ENCODE measurements around the genes ACVR2A and MBD5.

DNA sequence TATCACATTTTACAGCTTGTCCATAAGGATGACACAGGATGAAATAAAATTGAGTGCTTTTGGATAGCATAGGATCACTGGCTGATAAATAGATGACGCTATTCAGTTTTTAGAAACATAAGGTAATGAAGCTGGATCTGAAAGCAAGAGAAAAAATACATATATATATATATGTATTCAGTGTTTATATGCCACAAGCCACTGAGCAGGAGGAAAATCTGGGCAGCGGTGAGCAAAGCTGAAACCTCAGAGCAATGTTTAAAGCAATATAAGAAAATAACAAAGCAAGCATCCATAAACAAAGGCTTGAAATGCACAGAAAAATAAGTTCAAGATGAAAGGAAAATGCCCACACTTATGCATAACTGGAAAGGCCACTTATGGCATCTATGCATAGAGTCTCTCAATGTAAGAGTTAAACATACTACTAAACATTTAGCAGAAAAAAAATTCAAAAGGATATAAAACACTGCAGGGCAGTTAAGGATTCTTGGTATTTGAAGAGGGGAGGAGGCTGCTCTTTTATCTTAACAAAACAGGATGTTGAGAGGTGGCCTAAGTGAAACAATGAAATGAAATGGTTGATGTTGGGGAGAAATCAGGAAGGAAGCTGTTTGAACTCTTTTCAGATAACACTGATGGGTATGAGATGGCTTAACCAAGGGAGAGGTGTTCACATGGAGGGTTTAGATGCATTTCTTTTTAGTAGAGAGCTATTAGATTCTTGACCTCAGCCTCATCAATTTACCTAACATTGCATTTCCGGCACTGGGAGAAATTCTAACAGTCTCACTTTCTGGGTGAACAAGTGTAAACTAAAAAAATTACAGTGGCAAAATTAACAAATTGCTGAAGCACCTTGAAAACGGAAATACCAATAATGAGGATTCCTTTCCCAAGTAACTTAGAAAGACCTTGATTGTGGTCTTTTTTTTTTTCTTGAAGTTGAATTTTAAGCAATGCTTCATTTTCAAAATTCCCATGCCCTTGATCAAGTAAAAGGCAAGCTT is 129.2 kb downstream of the ARHGAP15 start:
- RRBS, result no CpG with 5 or more reads among the region's 4 CpGs

GRCh38 chr2:144350075-144350911 is 18.0 kb upstream of the GTDC1 start:
- RRBS, result no CpG with 5 or more reads among the region's 9 CpGs

DNA sequence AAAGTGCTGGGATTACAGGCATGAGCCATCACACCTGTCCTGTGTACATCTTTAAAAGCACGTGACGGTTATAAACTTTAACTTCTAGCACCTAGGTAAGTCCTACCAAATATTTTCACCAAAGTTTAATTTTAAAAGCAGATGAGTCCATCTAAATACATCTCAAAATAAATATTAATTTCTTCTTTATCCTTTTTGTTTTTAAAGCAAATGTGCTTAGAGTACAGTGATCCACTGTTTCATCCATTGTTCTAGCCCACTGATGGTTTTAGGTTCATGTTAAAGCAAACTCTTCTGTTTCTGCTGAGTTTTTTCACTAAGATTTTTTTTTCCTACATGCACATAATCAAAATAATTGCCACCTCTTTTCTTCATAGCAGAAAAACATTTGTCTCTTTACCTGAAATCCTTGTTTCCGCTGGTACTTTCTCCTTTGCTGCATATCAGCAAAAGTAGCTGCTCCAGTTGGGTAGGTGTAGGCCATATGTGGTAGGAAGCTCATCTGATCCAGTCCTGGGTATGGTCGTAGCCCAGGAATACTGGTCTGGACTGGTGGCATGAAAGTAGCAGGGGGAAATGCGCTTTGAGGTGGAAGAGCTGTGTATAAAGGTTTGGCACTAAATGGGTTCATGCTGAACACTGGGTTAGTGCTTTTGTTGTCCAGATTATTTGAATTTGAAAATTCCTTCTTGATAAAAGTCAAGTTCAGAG is 65.7 kb upstream of the GTDC1 start:
- RRBS, result no CpG with 5 or more reads among the region's 5 CpGs

DNA sequence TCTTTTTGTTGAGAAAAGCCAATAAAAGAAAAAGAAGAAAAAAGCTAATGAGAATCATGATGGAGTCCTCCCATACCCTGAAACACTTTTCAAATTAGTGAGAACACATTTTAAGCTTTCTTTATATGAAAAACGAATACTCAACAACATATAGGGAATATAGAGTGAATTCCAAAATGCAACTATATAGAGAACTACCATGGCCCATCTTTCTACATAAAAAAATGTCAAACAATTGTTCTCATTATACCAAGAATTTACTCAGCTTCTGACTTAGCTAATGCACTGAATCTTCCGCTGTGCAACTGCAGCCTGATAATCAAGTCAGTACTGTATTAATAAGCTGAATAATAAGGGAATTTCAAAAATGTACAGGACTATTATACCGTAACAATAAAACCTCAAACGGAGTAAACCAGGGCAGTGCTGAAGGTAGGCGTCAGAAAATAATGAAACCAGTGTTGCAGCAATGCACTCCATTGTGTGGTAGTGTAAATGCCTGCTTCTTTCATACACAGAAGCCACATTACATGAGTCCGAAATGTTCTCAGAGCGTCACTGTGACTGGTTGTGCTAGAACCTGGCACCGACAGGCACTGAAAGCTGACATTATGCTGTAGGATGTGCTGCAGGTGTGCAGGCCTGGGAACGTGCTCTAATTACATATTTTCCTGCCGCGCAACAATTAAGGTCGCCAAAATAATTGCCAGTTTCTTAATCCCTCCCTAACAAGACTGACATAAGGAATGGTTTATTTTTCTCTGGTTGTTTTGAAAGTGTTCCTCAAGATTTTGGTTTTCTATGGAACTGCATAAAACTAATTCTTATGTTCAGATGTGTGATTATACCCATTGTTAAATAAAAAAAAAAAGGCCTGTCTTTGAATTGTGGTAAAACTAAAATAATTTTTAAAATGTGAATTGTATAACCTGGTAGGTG is 53.3 kb downstream of the ZEB2 start:
- RRBS, result no CpG with 5 or more reads among the region's 12 CpGs

- RRBS, result no CpG with 5 or more reads among the region's 5 CpGs
Measured at GRCh38 chr2:144514093-144514757, 5.7 kb downstream of the ZEB2 start.

DNA sequence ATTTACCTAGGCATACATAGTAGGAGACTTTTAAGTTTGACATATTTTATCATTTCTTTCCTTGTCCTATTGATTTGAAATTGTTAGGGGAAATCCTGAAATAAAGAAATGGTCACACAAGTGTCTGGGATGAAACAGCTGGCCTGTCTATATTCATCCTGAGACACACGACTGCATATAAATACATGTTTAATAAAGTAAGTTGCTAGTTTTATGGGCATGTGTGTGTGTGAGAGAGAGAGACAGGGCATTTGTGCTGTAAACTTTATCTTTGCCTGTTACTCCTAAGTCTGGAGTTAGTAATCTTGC is 1.3 kb downstream of the ZEB2 start:
- RRBS, result no CpG with 5 or more reads among the region's 1 CpG

DNA sequence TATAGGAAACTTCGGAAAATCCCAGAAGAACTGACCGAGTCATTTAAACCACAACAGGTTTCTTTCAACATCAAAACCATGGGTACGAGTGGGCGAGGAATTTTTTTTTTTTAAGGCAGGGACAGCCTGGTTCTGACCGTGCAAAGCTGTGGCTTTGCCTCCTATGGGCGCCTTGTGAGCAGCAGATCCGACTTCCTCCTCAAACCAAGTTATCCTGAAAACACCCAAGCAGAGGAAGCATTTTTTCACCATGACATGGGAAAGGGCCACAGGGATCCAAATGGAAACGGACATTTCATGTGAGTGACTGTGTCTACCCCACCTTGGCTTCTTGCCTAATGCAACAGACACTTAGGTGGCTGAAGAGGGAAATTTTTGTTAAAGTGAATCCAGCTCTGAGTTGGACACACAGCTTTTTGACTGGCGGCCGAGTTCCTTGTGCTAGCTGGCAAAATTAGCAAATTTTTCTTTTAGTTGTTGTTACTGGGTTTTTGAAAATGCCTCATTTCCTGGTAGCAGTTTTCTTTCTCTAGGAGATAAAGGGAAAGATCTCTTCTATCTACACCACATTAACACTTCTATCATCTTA is 487.4 kb upstream of the ZEB2 start:
- RRBS, result no CpG with 5 or more reads among the region's 10 CpGs

GRCh38 chr2:147464153-147464637 is 380.6 kb upstream of the ACVR2A start:
- RRBS, result no CpG with 5 or more reads among the region's 4 CpGs

DNA sequence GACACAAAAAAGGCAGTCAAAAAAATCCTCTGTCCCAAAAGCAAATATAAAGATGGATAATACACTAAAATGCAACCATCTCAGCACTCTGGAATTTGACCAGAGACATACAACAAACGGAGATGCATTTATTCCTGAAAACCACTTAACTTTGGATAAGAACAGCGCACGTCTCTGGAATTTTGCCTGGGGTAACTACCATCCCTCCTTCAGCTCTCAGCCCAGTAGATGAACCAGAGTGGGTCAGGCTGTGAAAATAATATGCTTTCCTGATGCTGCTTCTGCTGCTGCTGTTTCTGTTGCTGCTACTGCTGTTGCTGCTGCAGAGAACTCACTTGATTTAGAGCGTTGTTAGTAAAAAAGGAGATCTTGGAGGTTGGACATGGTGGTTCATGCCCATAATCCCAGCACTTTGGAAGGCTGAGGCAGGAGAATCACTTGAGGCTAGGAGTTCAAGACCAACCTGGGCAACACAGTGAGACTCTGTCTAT is 133.7 kb upstream of the ACVR2A start:
- RRBS, result no CpG with 5 or more reads among the region's 4 CpGs

DNA sequence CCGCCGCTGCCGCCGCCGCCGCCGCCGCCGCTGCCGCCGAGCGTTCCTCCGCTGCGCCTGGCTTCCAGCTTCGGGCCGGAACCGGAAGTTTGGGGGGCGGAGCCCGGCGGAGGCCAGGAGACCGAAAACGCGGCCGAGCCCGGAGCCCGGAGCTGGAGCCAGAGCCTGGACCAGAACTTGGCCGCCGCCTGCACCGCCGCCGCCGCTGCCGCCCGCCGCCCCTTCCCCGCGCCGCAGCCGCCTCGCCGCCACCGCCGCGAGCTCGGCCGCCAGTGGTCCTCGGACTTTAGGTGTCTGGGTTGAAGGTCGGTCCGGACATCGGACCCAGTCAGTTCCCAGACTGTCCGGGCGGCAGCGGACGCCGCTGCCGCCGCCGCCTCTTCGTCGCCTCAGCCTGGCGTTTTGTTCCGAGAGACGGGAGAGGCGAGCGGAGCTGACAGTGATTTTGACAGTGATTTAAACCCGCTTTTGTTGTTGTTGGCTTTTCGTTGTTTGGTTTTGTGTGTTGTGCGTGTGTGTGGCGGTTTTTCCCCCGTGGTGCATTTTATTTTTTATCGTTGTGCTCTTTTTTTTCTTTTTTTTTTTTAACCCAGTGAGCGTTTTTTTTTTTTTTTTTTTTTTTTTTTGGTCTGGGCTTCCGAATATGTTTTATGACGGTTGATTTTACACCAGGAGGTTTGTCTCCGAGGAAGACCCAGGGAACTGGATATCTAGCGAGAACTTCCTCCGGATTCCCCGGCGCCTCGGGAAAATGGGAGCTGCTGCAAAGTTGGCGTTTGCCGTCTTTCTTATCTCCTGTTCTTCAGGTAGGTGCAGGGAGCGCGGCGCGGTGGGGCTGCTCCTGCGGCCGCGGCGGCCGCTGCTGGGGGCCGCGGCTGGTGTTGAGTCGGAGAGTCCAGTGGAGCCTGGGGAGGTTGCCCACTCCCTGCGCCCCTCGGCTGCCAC is at the start of gene ACVR2A:
Gene ACVR2A, plus strand, starts transcription at position 628 of the 945 bp plus-strand sequence.
- RRBS, result 3% methylated on average over 10 of the region's 96 CpGs

DNA sequence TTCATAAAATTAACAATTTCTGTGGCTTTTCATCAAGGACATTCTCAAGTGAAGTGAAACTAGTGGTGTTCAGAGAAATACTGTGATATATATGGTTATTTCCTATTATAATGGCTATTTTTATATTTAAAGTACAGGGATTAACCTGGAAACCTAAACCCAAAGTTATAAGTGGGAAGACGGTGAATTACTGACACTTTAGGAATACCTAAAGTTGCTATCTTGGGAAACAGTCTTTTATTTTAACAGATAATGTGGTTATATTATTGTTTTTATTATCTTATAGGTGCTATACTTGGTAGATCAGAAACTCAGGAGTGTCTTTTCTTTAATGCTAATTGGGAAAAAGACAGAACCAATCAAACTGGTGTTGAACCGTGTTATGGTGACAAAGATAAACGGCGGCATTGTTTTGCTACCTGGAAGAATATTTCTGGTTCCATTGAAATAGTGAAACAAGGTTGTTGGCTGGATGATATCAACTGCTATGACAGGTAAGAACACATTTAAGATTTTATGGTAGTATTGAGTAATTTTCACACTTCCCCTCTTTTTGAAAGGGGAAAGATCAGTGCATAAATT is 51.3 kb downstream of the ACVR2A start:
- RRBS, result no CpG with 5 or more reads among the region's 4 CpGs

- RRBS, result no CpG with 5 or more reads among the region's 17 CpGs
Measured at GRCh38 chr2:148020814-148021191, at the start of gene MBD5. Gene MBD5 (plus strand): TSS chr2:148021091.

GRCh38 chr2:148263723-148264295 is 242.9 kb downstream of the MBD5 start:
- RRBS, result no CpG with 5 or more reads among the region's 2 CpGs

DNA sequence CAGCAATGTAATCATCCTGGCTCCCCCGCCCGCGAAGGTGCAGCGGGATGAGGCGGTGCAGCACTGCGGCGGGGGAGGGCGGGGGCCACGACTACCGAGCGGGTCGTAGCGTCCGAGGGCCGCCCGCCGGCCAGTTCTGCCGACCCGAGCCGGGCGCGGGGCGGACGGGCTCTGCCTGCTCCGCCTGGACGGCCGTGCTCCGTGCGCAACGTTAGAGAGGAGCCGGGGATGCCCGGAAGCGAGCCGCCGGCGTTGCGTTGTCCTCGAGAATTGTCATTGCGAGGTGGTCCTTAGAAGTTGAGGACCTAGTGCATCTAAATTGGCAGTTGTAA is 1.1 kb downstream of the EPC2 start:
- RRBS, result 4% methylated on average over 12 of the region's 39 CpGs

DNA sequence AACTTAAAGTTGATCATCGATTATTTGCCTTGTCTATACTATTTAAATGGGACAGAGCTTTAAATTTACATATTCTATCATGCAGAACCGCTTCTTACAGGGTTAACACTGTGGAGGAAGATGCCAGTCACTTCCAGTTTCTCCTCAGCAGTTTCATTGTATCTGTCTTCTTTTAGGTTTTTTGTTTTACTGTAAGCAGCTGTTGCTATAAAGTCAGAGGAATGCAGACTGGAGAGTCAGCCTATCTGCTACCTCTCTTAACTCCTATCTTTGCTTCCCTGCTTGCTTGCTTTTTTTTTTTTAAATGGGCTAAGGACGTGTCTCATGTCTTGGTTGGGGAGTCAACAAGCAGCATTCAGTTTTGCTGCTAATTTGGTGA is 8.9 kb downstream of the EPC2 start:
- RRBS, result no CpG with 5 or more reads among the region's 3 CpGs

GRCh38 chr2:148704188-148705157 is 59.9 kb downstream of the EPC2 start:
- RRBS, result no CpG with 5 or more reads among the region's 3 CpGs

DNA sequence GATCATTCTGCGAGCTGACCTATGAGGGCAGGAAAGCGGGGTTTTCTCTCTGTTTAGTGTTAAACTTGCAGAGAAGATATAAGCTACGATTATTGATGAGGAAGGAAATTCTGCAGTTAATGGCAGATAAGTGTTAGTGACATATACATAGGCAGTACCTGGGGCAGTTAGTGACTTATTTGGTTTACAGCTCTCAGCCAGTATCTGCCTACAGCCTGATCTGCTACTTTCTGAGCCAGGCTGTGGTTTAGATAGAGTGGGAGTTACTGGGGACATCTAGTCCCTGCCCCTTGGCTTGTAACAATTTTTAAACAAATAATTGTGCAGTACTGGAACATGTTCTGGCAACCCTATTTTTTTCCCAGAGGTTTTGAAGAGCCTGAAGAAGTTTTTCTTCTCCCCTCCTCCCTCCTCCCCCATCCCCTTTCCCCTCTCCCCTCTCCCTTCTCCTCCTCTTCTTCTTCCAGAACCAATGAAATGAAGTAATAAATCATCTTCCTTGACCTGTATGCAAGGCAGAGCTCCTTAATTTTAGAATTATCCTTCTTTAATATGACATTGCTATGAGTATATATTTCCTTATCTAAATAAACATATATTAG is 2.4 kb downstream of the KIF5C start:
- RRBS, result no CpG with 5 or more reads among the region's 3 CpGs

- RRBS, result no CpG with 5 or more reads among the region's 8 CpGs
Measured at GRCh38 chr2:149488852-149489429, 98.6 kb downstream of the MMADHC start.

- RRBS, result no CpG with 5 or more reads among the region's 4 CpGs
Measured at GRCh38 chr2:150477429-150477819, 10.0 kb downstream of the RND3 start.

Measured in HL-60 (cell line).